Trachea (tissue), 1 donor: Measurements from ENCODE around the genes TEKT5, CLEC16A and PRM1.

GRCh38 chr16:9051194-9051882 lies 40.1 kb upstream of the HAPSTR1 start:
- PRO-cap = no peak

- PRO-cap = no peak
Measured at GRCh38 chr16:9078230-9078654, 13.2 kb upstream of the HAPSTR1 start.

- PRO-cap = no peak
Measured at GRCh38 chr16:9183673-9184013, 92.2 kb downstream of the HAPSTR1 start.

DNA sequence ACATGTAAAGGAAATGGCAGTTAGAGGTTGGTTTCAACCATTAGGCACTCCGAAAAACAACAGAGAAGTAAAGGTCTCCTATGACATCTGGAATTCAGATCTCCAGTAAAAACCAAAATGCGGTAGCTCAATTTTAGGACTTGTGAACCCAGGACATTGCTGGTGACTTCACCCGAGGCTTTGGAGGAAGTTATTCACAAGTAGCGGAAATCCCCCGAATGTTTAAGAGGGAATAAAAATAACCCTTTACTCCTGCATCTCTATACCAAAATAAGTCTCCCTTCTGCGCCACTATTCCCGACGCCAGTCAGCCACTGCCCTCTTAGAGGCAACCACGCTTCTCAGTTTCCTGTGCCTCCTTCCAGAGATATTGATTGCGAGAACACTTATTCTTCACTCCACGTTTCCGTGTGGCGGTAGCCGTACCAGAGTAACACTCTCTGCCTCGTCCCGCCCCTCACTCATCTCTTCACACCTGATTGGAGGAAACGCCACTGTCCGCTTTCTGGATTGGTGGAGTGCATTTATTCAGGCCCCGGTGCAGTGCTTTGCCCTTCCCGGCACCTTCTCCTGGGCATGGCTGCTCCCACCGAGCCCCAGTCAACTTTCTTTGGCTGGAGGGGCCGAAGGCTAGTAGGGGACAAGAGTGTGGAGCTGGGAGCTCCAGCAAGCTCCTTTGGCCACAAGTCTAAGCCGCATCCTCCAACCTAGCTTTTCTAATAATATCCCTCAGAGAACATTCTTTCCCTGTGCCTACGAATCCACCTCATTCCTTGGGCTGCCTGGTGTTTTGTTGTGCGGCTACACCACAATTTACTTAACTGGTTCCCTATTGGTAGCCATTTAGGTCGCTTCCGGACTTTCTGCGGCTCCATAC lies 27.2 kb downstream of the EMP2 start:
- PRO-cap = no peak

- PRO-cap = no peak
Measured at GRCh38 chr16:10622006-10623032, 41.9 kb upstream of the EMP2 start.

DNA sequence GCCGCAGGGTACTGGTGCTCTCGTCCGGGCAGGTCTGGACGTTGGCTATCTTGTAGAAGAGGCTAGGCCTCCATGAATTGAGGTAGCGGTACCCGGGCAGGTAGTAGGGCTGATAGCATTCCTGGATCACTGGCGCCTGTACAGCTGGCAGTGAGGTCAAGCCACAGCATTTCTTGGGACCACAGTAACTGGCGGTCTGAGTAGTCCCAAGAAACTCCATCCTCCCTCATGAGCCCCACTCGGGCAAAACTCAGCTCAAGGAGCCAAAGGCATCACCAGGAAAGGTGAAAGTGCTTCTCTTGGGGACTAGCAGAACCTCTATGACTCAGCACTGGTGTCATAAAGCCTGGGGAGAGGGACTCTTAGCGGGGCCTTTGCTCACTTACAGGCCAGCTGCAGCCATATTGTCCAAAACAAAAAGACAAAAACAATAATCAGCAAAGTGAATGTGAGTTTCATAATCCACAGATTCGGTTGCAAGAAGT lies at the start of gene TEKT5:
TEKT5 (minus strand) TSS at position 277 of the 485 bp plus-strand sequence.
- PRO-cap = no peak

- PRO-cap = no peak
Measured at GRCh38 chr16:10817995-10818393, 600 bp downstream of the TVP23A start.

DNA sequence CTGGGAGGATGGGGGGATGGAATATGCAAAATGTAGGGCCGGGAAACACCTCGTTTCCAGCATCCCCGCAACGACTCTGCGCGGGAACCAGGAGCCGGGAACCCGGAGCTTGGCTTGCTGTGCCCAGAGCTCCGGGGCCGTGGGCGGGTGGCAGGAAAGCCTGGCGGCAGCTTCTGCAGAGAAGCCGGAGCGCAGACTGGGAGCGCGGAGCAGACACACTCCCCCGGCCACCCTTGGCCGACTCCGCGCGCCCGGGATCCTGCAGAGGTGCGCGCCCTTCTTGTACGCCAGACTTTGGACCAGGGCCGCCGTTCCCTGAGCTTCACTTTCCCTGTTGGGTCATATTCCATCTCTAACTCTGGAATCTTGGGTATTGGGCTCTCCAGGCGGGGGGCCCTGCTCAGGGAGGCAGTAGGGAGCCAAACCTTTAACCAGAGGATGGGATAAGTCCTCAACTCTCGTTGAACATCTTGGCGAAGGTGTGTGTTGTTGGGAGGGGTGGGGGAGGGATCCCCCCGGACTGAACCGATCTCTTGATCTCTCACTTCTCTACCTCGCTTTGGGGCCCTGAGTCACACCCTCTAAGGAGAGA lies 2.2 kb downstream of the CIITA start:
- PRO-cap = no peak

GRCh38 chr16:10941339-10942125 lies 736 bp downstream of the DEXI start:
- PRO-cap = no peak

GRCh38 chr16:10944193-10945005 lies at the start of gene CLEC16A:
TSS of gene CLEC16A (plus strand) at chr16:10944564.
- PRO-cap = bidirectional peak, plus-strand start at chr16:10944567, minus-strand start at chr16:10944329

- PRO-cap = no peak
Measured at GRCh38 chr16:10949225-10949830, 5.0 kb downstream of the CLEC16A start.

- PRO-cap = no peak
Measured at GRCh38 chr16:11094818-11095405, 150.5 kb downstream of the CLEC16A start.

DNA sequence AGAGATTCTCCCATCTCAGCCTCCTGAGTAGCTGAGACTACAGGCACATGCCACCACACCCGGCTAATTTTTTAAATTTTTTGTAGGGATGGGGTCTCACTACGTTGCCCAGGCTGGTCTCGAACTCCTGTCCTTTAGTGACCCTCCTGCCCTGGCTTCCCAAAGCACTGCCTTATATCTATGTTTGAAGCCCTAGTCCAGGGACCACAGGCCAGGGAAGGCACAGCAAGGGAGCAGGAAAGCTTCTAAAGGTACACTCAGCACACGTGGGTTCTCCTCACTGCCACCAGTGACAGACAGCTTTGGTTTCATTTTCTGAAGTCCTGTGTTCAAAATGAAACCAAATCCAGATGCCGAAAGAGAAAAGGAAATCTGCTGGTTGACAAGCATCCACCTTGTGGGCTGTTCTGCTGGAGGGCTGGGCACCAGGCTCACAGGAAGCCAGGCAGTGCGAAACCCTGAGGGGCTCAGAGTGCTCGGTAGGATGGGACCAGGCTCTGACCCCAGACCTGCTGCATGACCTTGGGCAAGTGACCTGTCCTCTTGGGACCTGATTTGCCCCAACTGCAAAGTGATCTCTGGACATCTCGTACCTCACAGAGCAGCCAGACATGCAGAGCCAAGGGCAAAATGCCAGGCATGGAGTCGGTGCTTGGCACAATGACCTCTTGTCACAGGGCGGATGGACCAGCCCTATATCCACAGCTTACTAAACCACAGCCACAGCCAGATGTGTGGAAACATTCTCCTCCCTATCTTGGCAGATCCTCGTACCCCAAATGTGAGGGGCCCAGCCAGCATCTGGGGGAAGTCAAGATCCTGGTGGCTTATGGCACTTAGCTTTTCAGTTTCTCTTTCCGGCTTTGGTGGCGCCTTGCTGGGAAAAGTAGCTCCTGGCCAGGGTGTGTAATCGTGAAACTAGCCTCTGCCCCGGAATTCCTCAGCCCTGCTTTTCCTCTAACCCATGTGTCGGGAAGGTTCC lies 2.8 kb upstream of the SOCS1 start:
- PRO-cap = no peak

GRCh38 chr16:11281045-11281769 lies at the start of gene PRM1:
TSS of gene PRM1 (minus strand) at chr16:11281330.
- PRO-cap = no peak

- PRO-cap = no peak
Measured at GRCh38 chr16:11308699-11309297, 27.7 kb upstream of the PRM1 start.

DNA sequence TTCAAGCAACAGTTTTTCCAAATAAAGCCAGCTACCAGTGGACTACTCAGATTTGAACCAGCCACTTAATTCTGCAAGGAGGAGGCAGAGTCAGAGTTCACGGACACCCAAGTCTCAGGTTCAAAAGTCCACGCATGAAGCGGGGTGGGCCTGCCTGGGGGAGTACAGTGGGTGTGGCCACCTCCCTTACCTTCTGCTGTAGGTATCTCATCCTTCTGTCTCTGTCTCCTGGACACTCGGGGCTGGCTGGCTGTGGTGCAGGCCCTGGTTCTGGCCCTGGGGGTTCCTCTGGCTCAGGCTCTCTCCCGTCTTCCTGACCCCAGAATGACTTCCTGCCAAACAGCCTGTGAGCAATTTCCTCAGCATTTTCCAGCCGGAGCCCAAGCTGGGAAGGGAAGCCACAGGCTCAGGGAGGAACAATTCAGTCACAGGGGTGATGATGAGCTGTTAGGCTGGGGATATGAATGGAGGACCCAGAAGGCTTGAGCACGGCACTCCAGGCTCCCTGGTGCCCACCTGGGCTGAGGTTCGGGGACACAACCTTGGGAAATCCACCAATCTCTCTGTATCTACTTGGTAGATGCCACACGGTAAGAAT lies 42.3 kb downstream of the ENSG00000188897 start:
- PRO-cap = no peak

DNA sequence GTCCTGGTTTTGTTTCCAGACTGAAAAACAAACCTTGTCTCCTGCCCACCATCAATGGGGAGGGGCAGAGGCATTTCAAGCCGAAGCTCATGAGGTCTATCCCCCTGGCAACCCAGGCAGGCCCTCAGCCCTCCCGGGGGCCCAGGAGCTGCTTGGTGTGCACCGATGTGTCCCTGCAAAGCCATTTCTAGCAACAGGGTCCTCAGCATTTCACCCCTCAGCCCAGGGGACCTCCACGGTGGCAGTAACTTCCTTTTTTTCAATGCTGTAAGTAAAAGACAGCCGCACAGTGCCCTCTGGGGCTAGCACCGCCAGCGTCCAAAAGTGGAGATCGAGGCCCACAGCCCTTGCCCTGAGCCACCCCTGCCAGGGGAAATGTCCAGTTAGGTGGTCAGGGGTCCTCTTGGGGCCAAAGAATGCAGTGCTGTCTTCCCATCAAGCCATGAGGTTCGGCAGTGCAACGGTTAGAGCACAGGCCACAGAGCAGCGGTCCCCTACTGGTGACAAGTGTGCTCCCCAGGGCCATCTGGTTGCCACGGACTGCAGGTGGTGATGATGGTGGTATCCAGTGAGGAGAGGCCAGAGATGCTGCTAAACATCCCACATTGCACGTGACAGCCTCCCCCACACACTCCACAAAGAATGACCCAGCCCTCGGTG lies 20.2 kb downstream of the ENSG00000188897 start:
- PRO-cap = no peak

DNA sequence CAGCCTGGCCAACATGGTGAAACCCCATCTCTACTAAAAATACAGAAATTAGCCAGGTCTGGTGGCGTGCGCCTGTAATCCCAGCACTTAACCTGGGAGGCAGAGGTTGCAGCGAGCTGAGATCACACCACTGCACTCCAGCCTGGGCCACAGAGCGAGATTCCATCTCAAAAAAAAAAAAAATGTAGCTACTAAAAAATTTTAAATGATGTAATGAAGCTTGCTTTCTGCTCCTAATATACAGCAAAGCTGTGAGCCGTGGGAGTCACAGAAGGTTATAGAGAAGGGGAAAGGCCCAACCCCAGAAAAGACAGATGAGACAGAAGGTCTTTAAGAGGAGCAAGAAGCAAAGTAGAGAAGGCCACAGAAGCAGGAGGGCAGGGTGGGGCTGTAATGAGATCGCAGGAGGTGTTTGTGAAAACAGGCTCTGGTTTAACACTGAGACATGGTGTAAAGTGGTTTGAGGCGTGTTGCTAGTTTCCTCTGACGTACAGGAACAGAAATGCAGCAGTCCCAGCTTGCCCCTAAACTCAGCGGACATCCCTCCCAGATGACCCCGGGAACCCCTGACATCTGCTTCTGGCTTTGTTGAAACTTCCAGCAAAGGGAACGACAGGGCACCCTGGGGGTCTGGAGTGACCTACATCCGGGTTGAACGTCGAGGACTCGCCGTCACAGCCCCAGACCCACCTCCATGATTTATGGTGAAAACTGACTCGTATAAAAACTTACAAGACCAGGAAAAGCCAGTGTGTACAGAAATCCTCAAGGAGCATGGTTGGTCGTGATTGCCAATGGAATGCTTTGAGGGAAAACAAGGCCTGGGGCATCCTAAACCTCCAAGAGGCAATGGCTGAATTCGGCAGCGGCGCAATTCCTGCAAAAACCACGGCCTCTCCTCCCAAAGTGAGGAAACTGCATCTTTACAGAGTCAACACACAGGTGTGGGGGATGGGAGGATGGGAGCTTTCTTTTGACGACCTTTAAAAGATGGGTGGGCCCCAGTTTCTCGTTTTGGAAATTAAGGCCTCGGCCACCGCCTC lies 26.0 kb downstream of the LITAF start:
- PRO-cap = no peak

GRCh38 chr16:11627836-11628673 lies 40.2 kb upstream of the SNN start:
- PRO-cap = no peak

DNA sequence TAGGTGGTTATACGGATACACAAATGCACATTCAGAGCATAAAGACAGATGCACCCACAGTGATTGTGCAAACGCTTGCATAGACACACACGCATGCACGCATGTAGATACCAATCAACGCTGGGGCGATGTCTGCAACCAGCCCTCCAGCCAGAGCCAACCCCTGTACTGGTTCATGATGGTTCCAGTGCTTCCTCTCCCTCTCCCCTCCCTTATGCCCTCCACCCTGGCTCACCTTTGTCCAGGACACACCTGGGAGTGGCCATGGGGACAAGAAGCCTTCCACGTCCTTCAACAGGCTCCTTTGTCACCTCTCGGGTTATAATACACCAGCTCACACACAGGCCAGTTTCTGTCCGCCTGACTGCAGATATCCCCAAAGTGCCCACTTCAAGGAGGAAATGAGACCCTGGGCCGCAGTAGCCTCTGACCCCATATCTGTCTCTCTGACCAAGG lies 33.0 kb upstream of the SNN start:
- PRO-cap = no peak